HT1080 (cell line): ENCODE measurements around a stretch of chr5.

RAMPAGE:
- cytosol, long total RNA, result no peak
- long total RNA, result no peak
- nucleus, long total RNA, result no peak
These were observed 614 bp downstream of the RGS14 start for GRCh38 chr5:177358352-177358724.

DNA sequence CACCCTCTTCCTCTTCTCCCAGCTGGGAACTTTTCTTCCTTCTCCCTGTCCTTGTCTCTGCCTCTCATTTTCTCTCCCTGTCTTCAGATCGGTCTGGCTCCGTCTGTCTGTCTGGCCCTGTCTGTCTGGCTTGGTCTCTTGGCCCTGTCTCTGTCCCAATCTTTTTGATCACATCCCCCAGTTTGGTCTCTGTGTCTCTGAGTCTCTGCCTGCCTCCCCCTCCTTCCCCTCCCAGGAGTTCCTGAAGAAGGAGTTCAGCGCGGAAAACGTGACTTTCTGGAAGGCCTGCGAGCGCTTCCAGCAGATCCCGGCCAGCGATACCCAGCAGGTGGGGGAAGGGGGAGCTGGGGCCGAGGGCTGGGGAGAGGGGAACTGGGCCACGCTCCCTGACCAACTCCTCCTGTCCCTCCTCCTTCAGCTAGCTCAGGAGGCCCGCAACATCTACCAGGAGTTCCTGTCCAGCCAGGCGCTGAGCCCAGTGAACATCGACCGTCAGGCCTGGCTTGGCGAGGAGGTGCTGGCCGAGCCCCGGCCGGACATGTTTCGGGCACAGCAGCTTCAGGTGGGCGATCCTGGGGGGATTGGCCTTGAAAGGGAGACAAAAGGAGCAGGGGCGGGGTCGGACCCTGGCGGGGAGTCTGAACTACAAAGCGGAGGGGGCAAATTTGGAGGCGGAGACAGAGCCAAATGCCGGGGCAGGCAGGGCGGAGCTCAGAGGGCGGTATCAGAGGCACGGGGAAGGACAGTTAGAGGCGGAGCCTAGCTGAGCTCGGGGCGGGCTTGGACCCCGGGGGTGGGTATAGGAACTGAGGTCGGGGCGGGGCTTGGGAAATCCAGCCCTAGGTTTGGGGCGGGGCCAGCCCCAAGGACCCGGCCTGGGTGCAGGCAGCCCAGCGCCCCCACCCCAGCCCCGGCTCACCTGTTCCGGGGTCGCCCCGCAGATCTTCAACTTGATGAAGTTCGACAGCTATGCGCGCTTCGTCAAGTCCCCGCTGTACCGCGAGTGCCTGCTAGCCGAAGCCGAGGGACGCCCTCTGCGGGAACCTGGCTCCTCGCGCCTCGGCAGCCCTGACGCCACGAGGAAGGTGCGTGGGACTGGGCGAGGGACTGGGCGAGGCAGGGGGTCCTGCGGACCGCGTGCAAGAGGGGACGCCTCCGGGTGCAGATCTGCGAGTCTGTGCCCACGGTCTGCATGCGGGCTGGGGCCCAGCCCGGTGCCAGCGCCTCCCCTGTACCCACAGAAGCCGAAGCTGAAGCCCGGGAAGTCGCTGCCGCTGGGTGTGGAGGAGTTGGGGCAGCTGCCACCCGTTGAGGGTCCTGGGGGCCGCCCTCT is 9.2 kb downstream of the RGS14 start:
RAMPAGE:
- cytosol, long total RNA, result no peak
- long total RNA, result no peak
- nucleus, long total RNA, result no peak

GRCh38 chr5:177432663-177433076 is 6.2 kb downstream of the GRK6 start:
RAMPAGE:
- cytosol, long total RNA, result no peak
- long total RNA, result no peak
- nucleus, long total RNA, result no peak

DNA sequence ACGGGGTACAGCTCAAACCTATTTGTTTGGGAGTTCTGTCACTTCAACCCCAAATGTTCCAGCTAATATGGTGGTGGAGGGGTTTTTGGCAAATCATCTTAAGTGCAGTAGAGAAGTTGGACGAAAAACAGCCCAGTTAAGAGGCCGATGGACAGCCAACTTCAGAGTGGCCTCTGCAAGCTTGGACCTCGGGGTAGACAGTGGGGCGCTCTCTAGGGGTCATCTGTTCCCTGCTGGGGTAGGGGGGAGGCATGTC is 685 bp upstream of the PRR7 start:
RAMPAGE:
- cytosol, long total RNA, result no peak
- long total RNA, result no peak
- nucleus, long total RNA, result no peak

DNA sequence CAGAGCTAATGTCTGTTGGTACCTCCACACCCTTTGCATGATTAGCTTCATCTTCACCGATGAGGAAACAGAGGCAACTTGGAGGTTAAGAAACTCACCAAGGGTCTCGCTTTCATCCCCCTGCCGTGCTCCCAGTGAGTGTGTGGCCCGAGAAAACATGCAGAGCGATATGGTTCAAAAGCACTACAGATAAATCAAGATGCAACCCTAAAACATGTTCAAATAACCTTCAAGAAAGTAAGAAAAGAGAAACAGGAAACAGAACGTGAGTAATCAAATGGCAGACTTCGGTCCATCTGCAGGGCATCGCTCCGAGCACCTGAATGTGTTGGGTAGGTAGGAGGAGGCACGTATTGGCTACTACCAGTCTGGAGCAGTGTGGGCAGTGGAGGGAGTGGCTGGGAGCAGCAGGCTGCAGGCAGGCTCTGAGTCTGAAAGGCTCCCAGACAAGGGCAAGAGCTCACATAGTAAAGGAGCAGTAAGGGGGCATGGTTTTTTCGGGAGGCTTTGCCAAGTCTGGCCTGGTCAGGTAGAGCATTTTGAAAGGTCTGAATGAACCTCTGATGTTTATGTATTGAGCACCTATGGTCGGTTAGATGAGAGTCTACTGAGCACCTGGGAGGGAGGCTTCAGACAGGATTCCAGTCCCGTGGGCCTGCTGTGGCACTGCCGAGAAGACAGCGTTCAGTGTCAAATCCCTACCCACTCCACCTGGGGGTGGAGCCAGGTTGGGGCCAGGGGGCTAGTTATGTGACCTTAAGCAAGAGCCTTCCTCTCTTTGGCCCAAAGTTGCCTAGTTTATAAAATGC is 5.5 kb downstream of the PRR7 start:
RAMPAGE:
- cytosol, long total RNA, result no peak
- long total RNA, result no peak
- nucleus, long total RNA, result no peak

DNA sequence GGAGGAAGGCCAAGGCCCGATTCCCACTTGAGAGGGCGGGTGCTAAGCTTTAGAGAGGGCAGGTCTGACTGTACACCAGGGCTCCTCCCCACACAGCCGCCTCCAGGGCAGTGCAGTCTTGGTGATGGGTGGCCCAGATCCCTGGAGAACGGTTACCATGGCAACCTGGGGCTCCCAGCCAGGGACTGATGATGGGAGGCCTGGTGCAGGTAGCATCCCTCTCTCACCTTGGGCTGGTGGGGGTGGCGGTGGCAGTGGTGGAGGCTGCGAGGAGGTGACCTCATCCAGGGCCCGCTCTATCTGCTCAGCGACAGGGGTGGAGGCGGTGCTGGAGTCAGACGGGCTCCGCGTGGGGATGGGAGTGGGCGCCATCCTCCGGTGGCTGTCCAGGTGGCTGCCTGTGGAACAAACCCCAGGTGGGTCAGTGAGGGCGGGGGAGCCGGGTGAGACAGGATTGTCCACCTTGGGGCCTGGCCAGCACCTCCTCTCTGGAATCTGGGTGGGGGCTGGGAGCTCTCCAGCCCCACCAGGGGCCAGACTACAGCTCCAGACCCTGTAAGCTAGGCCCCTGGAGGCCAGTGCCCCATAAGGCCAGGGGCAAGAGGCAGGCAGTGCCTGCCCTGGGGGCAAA is 12.4 kb downstream of the PRR7 start:
RAMPAGE:
- cytosol, long total RNA, result no peak
- long total RNA, result no peak
- nucleus, long total RNA, result no peak

DNA sequence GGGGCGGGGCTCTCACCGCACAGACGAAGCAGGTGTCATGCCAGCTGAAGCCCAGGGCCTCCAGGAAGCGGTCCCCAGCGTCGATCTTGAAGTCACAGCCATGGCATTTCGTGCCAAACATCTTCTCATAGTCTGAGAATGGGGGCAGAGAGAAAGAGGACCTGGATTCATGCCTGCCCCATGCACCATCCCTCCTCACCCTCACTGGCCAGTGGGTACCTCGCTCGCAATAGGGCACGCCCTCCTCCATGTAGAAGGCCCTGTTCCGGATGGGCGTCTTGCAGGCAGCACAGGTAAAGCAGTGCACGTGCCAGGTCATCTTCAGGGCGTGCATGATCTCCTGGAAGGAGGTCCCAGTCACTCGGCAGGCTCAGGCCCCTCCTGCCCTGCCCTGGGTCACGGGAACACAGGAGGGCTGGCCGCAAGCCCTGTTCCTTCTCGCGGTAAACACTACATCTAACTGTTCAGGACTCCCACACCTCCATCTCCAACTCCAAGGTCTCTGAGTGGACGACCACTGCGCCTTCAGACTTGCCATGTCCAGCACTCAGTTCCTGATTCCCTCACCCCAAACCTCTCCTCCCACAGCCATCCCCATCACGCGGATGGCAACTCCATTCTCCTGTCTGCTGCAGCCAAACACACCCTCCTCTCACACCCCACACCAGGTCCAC is 10.6 kb upstream of the DBN1 start:
RAMPAGE:
- cytosol, long total RNA, result no peak
- long total RNA, result no peak
- nucleus, long total RNA, result no peak

RAMPAGE:
- cytosol, long total RNA, result no peak
- long total RNA, result no peak
- nucleus, long total RNA, result no peak
These were observed 4.8 kb upstream of the PDLIM7 start for GRCh38 chr5:177502087-177502784.

DNA sequence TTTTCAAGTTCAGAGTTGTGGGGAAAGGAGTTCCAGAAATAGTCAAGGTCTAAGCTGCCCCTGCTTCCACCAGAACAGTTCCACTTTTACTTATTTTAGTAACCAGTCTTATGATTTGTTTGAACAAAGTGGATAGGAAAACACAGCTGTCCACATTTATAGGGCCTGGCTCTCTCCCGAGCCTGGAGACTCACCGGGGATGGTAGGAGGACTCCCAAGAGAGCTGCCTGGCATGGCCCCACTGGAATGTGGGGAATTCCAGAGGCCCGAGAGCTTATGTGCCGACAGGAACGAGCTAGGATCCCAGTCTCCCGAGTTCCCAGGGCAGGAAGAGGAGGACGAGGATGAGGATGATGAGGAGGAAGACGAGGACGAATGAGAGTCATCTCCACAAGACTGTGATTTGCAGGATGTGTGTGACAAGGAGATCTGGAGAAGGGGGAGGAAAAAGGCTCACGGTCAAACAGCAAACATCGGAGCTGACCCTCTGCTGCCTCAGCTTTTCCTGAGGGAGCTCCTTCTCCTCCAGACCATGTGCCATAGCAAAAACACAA is 16.6 kb downstream of the FAM193B start:
RAMPAGE:
- cytosol, long total RNA, result no peak
- long total RNA, result no peak
- nucleus, long total RNA, result no peak

RAMPAGE:
- cytosol, long total RNA, result no peak
- long total RNA, result no peak
- nucleus, long total RNA, result no peak
These were observed 830 bp downstream of the FAM193B start for GRCh38 chr5:177553679-177553787.

DNA sequence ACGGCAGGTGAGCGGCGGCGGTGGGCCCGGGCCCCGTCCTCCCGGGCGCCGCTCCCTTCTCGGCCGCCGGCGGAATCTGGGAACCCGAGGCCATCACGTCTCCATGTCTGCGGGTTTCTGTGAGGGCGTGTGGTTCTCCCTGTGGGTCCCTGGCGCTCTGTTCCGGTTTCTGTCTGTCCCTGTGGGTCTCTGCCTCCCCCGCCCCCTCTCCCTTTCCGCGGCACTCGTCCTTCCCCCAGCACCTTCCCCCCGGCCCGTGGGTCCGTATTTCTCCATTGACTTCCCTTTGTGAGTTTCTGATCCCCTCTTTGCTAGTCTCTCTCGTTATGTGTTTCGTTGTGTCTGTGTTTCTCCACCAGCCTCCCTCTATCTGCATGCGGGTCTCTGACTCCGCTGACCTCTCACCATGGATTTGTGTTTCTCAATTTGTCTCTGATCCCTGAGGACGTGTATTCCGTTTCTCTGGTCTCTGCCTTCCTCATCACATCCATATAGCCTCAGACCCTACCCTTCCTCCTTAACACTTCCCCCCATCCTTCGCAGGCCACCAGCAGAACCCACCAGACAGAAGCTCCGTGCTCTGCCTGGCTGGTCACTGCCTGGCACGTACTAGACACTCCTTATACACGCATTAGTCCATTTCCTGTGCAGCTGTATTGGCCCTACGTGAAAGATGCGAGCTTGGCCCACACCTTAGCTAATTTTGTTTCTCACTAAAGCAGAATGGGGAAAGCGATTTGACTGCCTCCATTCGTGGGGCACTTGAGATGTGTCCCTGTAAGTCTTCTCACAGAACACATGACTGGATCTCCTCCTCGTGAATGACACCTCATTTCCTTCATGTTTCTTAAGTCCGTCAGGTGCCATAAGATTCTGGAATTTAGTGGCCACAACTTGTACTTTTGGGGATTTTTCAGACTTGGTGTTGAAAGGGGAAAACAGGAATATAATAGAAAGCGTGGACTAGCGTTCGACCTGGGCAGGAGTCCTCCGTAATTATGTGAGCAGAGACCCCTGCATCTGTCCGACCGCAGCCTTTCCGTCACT is 645 bp downstream of the B4GALT7 start:
RAMPAGE:
- cytosol, long total RNA, result no peak
- long total RNA, result no peak
- nucleus, long total RNA, result no peak

RAMPAGE:
- cytosol, long total RNA, result no peak
- long total RNA, result no peak
- nucleus, long total RNA, result no peak
These were observed 16.9 kb downstream of the B4GALT7 start for GRCh38 chr5:177616776-177617227.

DNA sequence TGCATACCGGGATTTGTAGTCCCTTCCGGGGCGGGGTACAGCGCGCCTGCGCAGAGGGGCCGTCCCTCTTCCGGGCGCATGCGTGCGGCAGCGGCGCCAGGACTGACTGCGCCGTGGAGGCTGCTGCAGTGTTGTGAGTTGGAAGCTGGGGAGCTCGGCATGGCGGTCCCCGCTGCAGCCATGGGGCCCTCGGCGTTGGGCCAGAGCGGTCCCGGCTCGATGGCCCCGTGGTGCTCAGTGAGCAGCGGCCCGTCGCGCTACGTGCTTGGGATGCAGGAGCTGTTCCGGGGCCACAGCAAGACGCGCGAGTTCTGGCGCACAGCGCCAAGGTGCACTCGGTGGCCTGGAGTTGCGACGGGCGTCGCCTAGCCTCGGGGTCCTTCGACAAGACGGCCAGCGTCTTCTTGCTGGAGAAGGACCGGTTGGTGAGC is 120.6 kb downstream of the PROP1 start:
RAMPAGE:
- cytosol, long total RNA, result no peak
- long total RNA, result no peak
- nucleus, long total RNA, result no peak

DNA sequence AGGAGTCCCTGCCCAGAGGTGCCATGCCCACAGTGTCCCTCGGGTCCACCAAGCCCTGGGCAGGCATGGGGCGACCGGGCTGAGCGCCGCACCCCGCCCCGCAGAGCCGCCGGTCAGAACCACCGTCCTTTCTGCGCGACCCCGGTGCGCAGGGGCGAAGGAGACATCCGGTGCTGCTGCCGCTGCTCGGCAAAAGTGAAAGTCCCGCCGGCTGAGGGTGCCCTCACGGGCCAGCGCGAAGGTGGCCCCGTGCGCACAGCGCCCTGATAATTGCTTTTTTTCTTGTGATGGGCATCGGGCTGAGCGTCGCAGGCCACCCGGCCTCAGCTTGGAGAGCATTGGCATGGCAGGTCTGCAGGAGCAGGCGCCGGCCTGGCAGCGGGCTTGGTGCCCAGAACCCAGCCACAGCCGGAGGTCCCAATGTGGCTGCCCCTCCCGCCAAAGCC is 51.7 kb downstream of the PROP1 start:
RAMPAGE:
- cytosol, long total RNA, result no peak
- long total RNA, result no peak
- nucleus, long total RNA, result no peak

GRCh38 chr5:178006650-178007088 is 10.6 kb upstream of the PROP1 start:
RAMPAGE:
- cytosol, long total RNA, result no peak
- long total RNA, result no peak
- nucleus, long total RNA, result no peak

DNA sequence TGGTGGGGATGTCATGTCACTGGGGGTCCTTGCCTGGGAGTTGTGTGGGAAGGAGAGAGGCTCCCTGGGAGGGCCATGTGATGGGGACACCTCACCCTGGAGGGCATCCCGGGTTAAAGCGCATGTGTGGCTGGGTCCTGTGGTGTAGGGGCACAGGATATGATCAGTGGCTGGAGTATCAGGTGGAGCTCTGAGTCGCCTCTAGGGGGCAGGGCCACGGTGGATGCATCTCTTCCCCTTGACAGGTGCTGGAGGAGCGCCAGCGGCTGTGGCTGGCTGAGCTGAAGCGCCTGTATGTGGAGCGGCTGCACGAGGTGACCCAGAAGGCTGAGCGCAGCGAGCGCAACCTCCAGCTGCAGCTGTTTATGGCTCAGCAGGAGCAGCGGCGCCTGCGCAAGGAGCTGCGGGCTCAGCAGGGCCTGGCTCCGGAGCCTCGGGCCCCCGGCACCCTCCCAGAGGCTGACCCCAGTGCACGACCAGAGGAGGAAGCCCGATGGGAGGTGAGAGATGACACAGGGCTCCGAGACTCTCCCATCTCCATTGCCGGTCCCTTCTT is 7.6 kb downstream of the N4BP3 start:
RAMPAGE:
- cytosol, long total RNA, result no peak
- long total RNA, result no peak
- nucleus, long total RNA, result no peak

DNA sequence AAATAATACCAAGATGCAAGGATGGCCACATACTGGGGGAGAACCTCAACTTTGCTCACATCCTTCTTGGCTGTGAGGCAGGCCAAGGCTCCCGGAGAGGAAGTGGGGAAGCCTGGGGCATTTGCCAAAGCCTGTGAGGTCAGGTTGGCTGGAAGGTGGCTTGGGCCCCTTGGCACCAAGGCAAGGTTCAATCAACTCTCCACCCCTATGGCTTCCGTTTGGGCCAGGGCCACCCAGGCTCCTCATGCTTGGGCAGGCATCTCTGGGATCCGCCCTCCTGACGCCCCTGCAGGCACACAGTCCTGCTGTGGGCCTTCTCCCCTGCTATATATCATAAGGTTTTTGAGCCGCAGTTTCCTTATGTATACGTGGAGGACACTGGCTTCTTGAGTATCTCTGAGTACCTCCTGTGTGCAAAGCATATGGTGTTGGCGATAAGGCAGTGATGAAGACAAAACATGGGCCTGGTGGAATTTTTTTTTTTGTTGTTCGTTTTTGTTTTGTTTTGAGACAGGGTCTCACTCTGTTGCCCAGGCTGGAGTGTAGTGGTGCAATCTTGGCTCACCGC is 3.5 kb upstream of the RMND5B start:
RAMPAGE:
- cytosol, long total RNA, result no peak
- long total RNA, result no peak
- nucleus, long total RNA, result no peak

DNA sequence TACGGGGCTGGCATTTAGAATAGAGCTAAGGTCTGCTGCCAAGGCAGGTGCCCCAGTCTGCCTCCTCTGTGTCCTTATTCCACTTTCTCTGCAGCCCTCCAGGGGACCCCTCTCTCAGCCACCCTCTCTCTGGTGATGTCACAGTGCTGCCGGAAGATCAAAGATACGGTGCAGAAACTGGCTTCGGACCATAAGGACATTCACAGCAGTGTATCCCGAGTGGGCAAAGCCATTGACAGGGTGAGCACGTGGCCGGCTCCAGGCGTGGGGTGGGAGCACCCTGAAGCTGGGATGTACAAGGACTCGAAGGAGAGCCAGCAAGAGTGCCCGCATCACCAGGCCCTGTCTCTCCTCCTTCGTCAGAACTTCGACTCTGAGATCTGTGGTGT is 11.2 kb downstream of the NHP2 start:
RAMPAGE:
- cytosol, long total RNA, result no peak
- long total RNA, result no peak
- nucleus, long total RNA, result no peak

DNA sequence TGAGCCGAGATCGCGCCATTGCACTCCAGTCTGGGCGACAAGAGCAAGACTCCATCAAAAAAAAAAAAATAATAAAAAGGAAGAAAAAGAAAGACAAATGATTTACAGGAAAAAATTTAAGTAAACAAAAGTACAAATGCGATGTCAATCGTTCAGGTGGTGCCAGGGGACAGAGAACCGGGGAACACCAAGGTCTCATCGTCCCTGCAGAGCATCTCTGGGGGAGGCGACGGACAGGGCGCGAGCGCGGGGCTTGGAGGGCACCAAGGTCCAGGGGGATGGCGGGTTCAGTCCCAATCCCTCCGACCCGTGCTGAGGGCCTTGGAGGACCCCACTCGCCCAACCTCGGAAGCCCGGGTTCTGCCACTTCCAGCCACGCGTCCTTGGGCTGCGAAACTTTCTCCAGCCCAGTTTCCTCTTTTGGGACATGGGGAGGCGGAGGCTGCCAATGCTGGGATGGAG is 549 bp upstream of the HNRNPAB start:
RAMPAGE:
- cytosol, long total RNA, result no peak
- long total RNA, result no peak
- nucleus, long total RNA, result no peak

GRCh38 chr5:178209593-178210338 is 5.4 kb downstream of the HNRNPAB start:
RAMPAGE:
- cytosol, long total RNA, result no peak
- long total RNA, result no peak
- nucleus, long total RNA, result no peak